ENCODE measurements around a stretch of chr4.

DNA sequence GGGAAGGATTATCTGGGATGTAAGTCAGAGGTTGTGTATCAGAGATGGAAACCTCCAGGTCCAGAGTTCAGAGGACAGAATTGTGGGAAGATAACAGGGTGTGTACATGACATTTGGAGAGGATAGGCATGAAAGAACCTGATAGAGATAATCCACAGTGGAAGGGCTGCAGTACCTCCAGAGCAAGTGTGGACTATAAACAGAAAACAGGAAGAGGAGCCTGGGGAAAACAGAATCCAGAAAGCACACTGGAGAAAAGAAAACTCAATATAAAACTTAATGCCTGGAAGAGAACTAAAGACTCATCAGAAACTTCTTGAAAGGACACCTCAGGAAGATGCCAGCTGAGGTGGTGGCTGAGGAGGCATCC, 262.8 kb downstream of the SPRY1 start:
CAGE:
- cytosol, long polyA plus RNA = no peak
- long polyA plus RNA = no peak
- nucleus, long polyA plus RNA = no peak

DNA sequence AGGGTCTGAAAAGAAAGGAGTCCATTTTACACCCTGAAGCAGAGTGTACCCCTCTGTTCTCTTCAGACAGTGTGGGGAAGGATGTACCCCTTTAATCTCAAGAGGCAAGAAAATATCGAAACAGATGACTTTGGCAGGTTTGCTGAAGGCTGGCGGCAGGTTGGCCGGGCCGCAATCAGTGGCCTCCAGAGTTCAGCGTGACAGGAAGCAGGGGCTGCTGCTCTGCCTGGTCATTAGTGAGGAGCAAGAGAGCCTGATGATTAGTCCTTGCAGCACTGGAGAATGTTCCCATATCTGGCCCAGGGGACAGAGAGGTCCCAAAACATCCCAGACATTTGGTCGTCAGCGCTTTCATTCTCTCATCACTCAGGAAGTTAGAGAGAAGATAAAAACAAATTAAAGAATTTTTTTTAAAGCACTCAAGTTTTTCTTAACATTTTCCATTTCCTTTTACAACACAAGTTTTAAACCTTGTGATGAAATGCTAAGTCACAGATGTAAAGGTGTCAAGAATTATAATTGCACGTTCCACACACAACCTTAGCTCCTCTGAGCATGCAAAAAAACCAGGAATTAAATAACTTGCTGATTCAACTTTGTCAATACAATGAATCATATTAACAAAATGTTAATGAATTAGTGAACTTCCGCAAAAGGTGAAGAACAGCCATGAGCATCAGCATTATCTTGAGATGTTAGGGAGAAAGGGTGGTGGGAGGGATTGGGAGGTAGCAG, 352.9 kb downstream of the SPRY1 start:
- RRBS = no CpG with 5 or more reads among the region's 9 CpGs
CAGE:
- cytosol, long polyA plus RNA = no peak
- long polyA plus RNA = no peak
- nucleus, long polyA plus RNA = no peak

DNA sequence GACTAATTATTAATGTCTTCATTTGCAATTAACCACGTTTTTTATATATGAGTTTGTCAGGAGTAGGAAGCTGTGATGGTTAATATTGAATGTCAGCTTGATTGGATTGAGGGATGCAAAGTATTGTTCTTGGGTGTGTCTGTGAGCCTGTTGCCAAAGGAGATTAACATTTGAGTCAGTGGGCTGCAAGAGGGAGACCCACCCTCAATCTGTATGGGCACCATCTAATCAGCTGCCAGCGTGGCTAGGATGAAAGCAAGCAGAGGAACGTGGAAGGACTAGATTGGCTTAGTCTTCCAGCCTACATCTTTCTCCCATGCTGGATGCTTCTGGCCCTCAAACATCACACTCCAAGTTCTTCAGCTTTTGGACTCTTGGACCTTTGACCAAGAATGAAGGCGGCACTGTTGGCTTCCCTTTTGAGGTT, 484.5 kb downstream of the SPRY1 start:
- RRBS = no CpG with 5 or more reads among the region's 4 CpGs
CAGE:
- cytosol, long polyA plus RNA = no peak
- long polyA plus RNA = no peak
- nucleus, long polyA plus RNA = no peak

DNA sequence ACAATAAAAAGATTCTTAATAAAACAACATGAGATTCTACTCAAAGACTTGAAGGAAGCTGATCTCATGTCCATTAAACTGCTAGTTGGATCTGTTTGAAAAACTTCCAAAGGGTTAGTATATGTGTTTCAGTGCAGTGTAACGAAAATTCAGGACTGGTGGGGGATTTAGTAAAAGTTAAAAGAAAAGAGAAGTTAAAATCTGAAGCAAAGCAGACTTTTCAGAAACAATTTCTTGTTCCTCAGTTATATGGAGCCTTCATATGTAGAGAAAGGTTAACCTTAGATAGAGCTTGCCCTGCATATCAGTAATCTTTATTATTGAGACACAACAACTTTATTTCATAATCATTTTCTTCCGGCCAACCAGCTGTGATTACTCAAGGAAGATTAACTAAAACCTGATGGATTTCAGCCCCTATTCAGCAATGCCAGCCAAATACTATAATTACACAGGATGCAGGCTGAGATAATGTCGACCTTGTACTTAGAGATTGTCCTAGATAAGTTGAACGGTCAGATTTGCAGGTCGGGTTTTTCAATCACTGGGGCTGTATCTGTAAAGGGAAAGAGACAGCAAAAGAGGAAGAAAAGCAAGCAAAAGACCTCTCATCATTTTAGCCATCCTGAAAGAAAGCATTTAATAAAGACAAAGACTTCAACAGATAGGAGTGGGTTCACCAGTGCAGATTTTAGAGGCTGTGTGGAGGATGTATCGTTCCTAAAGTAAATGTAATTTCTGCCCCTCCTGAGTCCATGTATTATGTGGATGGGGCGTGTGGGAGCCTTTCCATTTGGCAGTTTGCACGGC, 496.4 kb downstream of the SPRY1 start:
- RRBS = no CpG with 5 or more reads among the region's 8 CpGs
CAGE:
- cytosol, long polyA plus RNA = no peak
- long polyA plus RNA = no peak
- nucleus, long polyA plus RNA = no peak

DNA sequence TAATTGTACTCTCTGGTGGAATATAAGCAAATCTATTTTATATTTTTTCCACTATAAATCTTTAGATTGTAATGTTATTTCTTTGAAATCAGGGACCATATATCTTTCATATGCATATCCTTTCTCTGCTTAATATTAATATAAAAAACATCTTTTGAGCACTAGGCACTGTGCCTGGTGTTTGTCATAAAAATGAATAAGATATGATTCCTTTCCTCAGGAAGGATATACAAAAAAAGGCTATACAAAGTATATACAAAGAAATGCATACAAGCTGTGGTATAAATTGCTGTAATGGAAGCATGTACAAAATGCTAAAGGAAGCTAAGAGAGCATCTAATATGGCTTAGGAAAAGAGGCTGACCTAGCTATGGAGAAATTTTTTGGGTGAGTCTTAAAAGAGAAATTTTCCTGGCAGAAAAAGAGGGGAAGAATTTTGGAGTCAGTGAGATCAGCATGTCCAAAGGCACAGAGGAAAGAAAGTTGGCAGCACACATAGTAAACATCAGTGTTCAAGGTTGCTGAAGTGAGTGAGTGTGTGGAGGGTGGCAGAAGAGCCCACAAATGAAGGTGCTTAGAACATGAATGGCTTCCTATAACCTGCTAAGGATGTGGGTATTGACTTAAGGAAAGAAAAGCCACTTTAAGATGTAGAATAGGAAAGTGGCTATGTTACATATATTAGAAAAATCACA, 500.0 kb downstream of the SPRY1 start:
CAGE:
- cytosol, long polyA plus RNA = no peak
- long polyA plus RNA = no peak
- nucleus, long polyA plus RNA = no peak

- RRBS = no CpG with 5 or more reads among the region's 3 CpGs
CAGE:
- cytosol, long polyA plus RNA = no peak
- long polyA plus RNA = no peak
- nucleus, long polyA plus RNA = no peak
Measured at GRCh38 chr4:123984777-123985226, 588.2 kb downstream of the SPRY1 start.

- RRBS = no CpG with 5 or more reads among the region's 8 CpGs
CAGE:
- cytosol, long polyA plus RNA = no peak
- long polyA plus RNA = no peak
- nucleus, long polyA plus RNA = no peak
Measured at GRCh38 chr4:124433468-124433951, 279.0 kb downstream of the ANKRD50 start.

GRCh38 chr4:125315518-125315900, 754 bp downstream of the FAT4 start:
- RRBS = 1% methylated on average over 22 of the region's 35 CpGs
CAGE:
- cytosol, long polyA plus RNA = no peak
- long polyA plus RNA = no peak
- nucleus, long polyA plus RNA = no peak

GRCh38 chr4:125416853-125417366, 102.2 kb downstream of the FAT4 start:
- RRBS = no CpG with 5 or more reads among the region's 6 CpGs
CAGE:
- cytosol, long polyA plus RNA = no peak
- long polyA plus RNA = no peak
- nucleus, long polyA plus RNA = no peak

GRCh38 chr4:127677529-127678312, 45.0 kb downstream of the INTU start:
- RRBS = no CpG with 5 or more reads among the region's 13 CpGs
CAGE:
- cytosol, long polyA plus RNA = no peak
- long polyA plus RNA = no peak
- nucleus, long polyA plus RNA = no peak

- RRBS = no CpG with 5 or more reads among the region's 16 CpGs
CAGE:
- cytosol, long polyA plus RNA = no peak
- long polyA plus RNA = no peak
- nucleus, long polyA plus RNA = no peak
Measured at GRCh38 chr4:127783170-127783657, 1.1 kb downstream of the HSPA4L start.

GRCh38 chr4:127973592-127974087, 8.4 kb downstream of the ABHD18 start:
- RRBS = no CpG with 5 or more reads among the region's 2 CpGs
CAGE:
- cytosol, long polyA plus RNA = no peak
- long polyA plus RNA = no peak
- nucleus, long polyA plus RNA = no peak

GRCh38 chr4:128270321-128271468, 16.9 kb downstream of the PGRMC2 start:
- RRBS = no CpG with 5 or more reads among the region's 3 CpGs
CAGE:
- cytosol, long polyA plus RNA = no peak
- long polyA plus RNA = no peak
- nucleus, long polyA plus RNA = no peak

DNA sequence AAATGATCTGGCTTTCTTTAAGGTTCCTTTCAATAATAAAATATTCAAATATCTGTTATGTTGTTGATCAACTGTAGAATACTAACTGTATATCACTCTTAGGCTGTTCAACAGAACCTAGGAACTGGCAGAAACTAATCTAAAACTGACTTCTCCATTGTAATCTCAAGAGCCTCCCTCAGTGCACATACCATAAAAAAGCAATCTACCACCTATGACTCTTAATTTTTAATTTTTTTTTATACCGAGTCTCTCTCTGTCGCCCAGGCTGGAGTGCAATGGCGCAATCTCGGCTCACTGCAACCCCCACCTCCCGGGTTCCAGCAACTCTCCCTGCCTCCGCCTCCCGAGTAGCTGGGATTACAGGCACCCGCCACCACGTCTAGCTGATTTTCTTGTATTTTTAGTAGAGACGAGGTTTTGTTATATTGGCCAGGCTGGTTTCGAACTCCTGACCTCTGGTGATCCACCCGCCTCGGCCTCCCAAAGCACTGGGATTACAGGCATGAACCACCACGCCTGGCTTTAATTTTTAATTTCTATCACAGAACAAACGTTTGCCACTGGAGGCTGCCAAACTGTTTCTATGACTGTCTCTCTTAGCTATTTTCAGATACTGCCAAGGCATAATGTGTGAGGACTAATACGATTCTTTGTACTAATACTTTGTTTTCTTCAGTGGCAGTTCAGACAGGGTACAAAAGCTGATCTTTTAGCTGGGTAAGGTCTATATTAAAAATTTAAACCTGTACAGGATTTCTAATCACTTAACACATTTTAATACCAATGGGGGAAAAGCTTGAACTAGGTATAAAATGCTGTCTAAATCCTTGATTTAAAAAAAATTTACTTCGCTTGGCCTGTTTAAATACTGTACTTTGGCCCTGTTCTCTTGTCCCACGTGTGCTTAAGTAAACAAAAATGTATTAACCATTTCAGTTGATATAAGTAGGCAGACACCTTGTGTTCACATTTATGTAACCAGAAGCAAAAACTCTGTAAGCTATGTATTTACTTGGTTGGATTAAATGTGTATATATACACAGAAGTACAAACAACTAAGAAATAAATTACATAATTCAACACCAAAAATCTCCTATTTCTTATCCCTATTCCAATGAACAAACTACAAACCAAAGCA, 2.3 kb downstream of the PGRMC2 start:
- RRBS = no CpG with 5 or more reads among the region's 18 CpGs
CAGE:
- cytosol, long polyA plus RNA = no peak
- long polyA plus RNA = no peak
- nucleus, long polyA plus RNA = no peak

DNA sequence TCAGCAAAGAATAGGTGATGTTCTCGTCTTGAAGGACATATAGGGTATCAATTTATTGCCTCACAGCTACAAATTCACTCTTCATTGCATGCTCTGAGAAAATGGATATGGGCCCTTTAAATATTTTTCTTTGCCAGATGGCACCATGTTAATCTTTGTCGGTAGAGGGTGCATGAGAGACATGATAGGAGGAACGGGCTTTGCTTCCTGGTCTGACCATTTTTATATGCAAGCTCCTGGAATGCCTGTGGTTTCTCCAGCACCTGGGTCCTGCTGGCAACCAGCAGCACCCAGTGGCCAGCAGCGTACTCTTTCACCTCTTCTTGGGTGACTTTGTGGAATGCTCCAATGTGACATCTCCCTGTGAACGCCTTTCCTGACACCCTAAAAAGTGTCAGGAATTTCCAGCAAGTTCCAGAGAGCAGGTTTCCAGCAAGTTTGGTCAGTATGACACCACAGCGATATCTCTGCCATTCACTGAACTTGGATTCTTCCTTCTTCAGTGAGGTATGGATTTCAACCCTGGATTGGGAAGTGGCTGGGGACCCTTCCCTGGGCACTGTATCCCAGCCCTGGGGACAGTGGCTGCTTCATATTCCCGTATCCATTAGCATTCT, 140.3 kb upstream of the PGRMC2 start:
- RRBS = no CpG with 5 or more reads among the region's 7 CpGs
CAGE:
- cytosol, long polyA plus RNA = no peak
- long polyA plus RNA = no peak
- nucleus, long polyA plus RNA = no peak

DNA sequence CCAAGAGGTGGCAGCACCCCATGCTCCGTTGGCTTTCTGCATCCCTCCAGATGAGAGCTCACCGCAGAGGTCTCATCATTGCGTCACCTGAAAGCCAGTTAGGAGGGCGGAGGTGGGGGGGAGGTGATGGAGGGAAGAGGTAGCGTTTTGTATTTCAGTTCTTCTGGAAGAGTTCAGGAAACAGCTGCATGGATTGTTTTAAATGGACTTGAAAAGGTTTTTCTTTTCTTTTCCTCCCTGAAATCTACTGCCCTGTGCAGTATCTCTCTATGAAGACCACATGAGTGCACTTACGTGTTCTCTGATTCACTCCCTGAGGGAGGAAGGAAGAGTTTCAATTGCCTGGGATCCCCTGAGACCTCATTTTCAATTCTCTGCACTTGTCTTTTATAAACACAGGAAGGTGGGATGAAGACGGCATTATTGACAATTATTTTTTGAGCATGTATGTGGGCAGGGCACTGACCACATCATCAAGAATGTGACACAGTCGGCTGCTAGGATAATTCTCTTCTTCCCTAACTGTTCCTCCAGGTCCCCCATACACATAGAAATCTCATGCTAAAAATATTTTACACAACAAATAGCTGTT, 166.9 kb upstream of the PGRMC2 start:
- RRBS = no CpG with 5 or more reads among the region's 8 CpGs
CAGE:
- cytosol, long polyA plus RNA = no peak
- long polyA plus RNA = no peak
- nucleus, long polyA plus RNA = no peak

GRCh38 chr4:128461359-128461908, 173.8 kb upstream of the PGRMC2 start:
- RRBS = no CpG with 5 or more reads among the region's 5 CpGs
CAGE:
- cytosol, long polyA plus RNA = no peak
- long polyA plus RNA = no peak
- nucleus, long polyA plus RNA = no peak

- RRBS = no CpG with 5 or more reads among the region's 3 CpGs
CAGE:
- cytosol, long polyA plus RNA = no peak
- long polyA plus RNA = no peak
- nucleus, long polyA plus RNA = no peak
Measured at GRCh38 chr4:128573598-128574336, 235.7 kb upstream of the JADE1 start.

DNA sequence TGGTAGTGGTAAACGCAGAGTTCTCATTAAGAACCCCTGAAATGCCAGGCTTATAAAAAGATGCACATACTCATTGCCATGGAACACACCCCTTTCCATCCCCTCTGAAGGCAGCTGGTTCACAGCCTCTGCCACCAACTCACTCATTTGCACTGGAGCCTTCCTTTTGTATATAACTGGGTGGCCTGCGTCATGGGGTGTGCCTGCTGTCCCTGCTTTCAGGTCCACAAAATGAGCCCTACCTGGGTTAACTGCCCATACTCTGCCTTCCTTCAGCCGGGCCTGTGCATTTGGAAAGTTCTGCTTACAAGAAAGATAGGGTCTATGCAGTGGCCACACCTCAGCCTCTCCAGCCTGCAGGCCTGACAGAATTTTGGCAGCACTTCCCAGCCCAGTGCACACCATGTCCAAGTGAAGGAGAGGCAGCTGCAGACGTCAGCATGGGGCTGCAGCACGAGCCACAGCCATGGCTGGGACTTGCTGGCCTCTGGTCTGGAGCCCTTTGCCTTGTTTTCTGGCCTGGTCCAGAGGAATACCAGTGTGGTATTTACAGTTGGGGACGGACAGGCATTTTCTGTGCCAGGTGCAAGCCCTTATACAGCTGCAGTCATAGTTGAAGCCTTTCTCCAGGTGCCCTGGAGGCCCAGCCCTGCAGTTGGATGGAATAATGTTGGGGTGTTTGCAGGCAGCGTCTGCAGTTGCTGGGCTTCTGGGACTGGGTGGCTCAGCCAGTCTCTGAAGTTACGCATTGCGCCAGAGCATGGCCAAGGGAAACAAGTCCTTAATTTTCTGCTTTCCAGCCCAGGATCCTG, 26.0 kb downstream of the JADE1 start:
- RRBS = no CpG with 5 or more reads among the region's 9 CpGs
CAGE:
- cytosol, long polyA plus RNA = no peak
- long polyA plus RNA = no peak
- nucleus, long polyA plus RNA = no peak

GRCh38 chr4:129362016-129362480, 266.1 kb downstream of the C4orf33 start:
- RRBS = no CpG with 5 or more reads among the region's 4 CpGs
CAGE:
- cytosol, long polyA plus RNA = no peak
- long polyA plus RNA = no peak
- nucleus, long polyA plus RNA = no peak